ENCODE measurements around the genes FCN2, PPP1R26 and OBP2A.

DNA sequence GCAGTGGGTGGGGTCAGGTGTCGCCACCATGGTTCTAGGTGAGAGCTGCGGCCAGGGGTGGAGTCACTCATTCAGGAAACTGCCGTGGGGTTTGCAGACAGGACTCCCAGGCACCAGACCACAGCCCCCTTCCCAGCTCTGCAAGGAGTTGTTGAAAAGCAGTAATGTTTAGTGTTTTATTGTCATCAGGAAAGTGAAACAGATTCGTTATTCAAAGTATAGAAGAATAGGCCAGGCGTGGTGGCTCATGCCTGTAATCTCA is 45.8 kb downstream of the WDR5 start:
- PRO-cap = no peak

DNA sequence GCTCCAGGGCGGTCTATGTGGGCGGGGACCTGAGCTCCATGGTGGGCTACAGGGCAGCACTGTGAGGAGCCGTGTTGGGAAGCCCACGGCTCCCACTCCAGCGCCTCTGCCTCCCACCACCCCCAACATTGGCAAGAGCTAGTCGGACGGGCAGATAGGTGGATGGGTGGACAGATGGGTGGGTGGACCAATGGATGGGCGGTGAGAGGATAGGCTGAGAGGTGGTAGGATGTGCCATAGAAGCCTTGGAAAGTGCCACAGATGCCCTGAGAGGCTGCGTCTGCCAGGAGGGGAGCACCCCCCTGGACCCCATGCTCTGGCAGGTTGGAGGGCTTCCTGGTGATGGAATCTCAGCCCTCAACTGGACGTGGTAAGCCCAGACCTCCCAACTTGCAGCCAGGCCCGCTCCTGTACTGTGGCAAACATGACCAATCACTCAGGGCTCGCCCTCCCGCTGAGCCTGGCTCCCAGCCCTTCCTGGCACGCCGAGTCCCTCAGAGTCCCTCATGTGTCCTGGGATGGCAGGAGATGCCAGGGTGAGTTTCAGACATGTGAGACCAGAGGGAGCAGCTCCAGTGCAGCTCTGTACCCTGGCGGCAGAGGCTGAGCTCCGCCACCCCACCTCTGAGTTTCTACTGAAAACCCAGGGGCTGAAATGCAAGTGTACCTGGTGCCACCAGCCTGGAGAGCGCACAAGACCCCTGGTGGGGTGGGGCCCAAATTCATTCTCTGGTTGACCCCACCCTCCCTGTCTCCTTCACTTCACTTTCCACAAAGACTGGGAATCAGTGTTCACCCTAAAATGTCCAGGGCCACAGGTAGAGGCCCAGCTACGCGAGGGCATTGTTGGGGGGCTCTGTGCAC is 42.1 kb upstream of the RXRA start:
- PRO-cap = no peak

DNA sequence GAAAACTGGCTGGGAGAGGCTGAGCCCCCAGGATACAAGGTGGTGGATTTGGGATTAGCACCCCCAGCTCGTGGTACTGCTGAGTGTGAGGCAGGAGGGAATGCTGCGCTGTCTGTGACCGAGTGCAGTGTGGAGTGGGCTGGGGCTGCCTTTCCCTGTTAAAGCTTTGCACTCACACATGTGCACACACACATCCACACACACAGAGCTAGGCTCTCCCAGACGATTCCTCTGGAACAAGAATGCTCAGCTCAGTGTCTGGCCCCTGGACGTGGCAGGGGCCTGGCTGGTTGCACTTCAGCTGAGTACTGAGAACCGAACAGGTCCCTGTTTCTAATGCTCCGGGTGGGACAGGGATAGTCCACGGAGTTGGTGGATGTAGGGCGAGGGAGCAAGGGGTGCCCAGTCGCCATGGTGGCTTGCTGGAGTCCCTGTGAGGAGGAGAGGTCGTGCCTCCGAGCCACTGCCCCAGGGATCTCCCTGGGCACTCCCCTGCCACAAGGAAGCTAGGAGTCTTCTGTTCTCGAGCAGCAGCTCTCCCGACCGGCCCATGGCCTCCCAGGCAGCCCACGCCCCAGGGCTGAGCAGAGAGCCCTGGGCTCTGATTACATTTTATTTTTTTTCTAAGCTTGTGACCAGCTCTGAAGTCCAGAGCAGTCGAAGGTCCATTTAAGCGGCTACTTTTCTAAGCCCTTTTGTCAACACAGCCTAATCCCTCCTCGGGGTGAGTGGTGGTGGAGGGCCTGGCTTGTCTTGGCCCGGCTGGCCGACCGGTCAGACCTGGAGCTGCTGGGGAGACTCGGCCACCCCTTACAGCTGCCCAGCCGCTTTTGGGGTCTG is 1.9 kb downstream of the RXRA start:
- PRO-cap = bidirectional peak, plus-strand start at position 644 of the sequence, minus-strand start at position 490 of the sequence

GRCh38 chr9:134405403-134405888 is 79.2 kb downstream of the RXRA start:
- PRO-cap = no peak

DNA sequence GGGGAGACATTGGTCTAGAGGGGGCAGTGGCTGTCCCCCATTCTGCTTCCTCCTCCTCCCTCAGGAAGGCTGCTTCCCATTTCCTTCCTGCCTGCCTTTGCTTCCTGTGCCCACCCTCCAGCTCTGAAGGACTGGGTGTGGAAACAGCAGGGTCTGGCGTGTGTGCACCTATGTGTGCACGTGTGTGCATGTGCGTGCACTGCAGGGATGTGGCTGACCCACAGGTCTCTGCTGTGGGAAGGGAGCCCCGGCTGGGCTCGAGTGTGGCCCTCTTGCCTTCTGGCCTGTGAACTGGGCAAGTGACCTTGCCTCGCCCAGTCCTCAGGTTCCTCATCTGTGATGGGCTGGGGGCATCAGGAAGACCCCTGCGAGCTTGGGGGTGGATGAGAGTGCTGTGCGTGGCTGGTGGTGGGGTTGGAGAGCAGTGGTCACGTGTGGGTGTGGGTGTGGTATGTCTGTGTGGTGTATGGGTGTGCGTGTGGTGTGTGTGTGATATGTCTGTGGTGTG is 86.6 kb downstream of the RXRA start:
- PRO-cap = no peak

GRCh38 chr9:134440082-134441069 is 114.1 kb downstream of the RXRA start:
- PRO-cap = no peak

DNA sequence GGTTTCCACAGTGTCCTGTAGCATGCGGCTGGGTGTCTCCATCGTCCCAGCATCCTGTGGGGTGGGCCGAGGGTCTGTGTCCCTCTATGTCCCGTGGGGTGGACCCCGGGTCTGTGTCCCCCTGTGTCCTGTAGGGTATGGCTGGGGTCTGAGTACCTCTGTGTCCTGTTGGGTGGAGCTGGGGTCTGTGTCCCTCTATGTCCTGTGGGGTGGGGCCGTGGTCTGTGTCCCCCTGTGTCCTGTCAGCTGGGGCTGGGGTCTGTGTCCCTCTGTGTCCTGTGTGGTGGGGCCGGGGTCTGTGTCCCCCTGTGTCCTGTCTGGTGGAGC is 130.7 kb downstream of the RXRA start:
- PRO-cap = no peak

GRCh38 chr9:134545594-134546268 is 95.9 kb upstream of the COL5A1 start:
- PRO-cap = no peak

- PRO-cap = no peak
These were observed 39.5 kb downstream of the COL5A1 start for GRCh38 chr9:134681143-134681551.

DNA sequence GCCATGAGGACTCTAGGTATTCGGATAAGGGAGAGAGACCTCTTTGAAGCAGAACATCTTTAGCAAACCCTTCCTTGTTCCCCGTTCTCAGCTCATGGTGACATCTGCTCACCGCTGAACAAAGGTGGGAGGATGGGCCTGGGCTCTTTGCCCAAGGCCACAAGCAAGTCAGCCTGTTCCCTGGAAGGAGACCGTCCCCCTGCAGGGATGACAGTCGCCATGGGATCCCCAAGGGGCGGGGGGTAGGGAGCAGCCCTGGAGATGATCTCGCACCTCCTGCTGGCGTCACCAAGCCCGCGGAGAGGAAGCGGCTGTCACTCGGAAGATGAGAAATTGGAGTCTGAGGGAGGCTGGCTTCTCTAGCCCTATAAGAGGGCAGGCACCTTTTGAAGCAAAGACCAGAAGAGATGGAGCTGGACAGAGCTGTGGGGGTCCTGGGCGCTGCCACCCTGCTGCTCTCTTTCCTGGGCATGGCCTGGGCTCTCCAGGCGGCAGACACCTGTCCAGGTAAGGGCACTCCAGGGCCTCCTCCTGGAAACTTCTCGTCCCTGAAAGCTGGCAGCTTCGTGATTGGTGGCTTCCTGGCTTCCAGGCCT is at the start of gene FCN2:
Gene FCN2 (plus strand): TSS at position 396 of the 596 bp plus-strand sequence.
- PRO-cap = no peak

DNA sequence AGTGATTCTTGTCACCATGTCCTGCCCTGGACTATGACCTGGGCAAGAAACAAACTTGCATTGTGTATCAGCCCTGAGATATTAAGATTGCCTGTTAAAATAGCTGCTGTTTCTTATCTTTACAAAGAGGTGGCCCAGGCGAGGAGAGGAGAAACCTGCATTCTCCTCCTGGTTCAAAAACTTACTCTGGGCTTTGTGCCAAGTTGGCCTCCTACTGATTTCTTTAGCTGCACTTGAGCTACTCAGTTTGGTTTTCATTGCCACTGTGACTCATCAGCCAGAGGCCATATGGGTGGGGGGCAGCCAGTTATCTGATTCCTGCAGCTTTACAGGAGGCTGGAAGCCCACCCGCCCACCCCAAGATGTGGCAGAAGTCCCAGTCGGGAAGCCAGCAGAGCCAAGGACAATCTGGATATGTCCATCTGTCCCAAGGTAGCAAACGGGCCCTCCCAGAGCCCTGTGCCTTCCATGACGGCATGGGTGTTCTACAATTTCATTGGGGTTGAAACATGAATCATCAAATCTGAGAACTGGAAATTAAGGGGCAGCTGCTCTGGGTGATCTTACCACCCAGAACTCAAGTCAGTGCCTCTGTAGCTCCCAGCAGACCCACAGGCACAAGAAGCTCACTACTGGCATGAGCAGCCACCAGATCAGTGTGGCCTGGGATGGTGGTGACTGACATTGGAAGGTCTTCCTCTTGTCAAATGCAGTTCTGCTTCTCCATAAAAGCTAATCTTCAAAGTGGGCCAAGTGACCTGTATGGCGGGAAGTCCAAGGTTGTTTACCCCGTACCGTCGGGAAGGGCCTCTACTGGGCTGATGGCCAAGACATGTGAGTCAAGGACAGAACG is 15.5 kb downstream of the FCN2 start:
- PRO-cap = no peak

DNA sequence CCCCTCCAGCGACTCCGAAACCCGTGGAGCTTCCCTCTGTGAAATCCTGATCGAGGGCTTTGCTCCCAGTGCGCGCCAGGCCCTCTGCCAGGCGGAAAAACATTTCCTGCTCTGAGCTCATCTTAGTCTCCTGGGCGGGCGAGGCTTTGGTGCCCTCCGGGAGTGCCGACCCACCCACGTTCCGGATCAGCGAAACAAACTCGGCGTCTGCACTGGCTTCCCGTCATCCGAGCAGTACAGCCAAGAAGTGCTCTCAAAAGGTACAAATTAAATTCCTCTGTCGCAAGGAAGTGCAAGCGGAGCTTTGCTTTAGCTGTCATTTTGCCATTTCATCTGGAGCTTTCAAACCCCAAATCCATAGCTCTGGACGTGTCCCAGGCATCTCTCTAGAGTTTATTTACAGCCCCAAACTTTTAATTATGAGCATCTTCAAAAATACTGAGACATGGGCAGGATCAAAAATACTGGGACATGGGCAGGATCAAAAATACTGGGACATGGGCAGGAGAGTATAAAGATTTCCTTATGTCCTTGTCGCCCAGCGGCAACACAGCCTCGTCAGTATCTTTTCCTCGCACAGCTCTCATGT is 75.3 kb upstream of the FCN1 start:
- PRO-cap = no peak

DNA sequence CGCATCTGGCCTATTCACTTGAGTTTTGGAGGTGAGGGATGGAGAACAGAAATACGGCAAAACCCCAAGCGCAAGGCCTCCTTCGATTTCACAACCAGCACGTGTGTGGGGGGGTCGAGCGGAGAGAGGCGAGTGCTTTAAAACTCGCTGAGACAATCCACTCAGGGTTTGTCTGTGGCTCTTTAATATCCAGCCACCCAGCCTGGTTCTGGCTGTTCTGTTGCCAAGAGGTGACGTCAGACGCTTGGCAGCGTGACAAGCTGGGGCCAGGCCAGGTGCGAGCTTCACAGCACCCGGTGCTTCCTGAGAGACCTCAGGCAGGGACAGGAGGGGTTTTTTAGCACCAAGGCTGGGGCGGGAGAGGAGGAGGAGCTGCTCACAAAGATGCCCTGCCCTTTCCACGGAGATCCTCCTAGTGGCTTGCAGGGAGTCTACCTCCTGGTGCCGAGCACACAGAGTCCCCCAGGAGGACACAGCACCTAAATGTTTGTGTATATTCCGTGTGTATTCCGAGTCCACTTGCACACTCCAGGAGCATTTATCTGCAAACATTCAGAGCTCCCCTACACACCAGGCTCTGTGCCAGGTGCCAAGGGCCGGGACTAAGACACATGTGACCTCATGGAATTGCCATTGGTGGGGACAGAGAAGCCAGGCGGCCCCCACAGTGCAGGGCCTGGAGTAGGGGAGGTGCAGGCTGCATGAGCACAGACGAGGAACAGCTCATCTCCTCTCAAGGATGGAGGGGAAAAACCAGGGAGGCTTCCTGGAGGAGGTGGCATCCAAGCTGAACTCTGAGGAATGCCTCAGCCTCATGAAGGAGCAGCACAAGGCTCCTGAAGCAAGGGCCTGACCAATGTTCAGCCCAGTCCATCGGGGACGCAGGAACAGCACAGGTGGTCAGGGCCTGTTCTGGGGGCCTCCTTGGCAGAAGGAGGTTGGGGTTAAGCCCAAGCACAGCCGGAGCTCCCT is 194.7 kb downstream of the OLFM1 start:
- PRO-cap = no peak

DNA sequence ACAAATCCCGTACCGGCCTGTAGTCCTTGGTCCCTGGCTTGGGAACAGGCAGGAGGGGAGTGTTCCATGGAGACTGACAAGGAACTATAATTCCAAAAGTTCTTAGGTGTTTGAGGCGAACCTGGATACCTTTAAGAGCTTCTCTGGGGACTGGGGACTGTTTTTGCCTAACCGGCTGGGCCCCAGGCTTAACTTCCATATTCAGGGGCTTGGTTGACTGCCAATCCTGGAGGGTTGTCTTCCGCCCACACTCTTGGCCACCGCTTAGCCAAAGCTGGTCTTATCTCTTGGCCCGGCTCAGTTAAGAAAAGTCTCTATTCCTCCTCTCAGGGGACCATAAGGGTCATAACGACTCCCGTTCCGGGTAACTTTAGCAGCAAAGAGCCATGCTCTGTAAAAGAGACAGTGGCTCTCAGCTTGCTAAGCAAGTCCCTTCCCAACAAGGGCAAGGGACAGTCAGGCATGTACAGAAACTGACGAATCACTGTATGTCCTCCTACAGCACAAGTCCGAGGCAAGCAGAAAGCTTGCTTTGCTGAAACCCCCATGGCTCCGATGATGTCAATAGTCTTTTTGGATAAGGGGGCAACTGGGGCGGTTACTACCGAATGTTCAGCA is 38.2 kb upstream of the PPP1R26 start:
- PRO-cap = no peak

GRCh38 chr9:135471674-135472510 is 7.7 kb upstream of the PPP1R26 start:
- PRO-cap = no peak

DNA sequence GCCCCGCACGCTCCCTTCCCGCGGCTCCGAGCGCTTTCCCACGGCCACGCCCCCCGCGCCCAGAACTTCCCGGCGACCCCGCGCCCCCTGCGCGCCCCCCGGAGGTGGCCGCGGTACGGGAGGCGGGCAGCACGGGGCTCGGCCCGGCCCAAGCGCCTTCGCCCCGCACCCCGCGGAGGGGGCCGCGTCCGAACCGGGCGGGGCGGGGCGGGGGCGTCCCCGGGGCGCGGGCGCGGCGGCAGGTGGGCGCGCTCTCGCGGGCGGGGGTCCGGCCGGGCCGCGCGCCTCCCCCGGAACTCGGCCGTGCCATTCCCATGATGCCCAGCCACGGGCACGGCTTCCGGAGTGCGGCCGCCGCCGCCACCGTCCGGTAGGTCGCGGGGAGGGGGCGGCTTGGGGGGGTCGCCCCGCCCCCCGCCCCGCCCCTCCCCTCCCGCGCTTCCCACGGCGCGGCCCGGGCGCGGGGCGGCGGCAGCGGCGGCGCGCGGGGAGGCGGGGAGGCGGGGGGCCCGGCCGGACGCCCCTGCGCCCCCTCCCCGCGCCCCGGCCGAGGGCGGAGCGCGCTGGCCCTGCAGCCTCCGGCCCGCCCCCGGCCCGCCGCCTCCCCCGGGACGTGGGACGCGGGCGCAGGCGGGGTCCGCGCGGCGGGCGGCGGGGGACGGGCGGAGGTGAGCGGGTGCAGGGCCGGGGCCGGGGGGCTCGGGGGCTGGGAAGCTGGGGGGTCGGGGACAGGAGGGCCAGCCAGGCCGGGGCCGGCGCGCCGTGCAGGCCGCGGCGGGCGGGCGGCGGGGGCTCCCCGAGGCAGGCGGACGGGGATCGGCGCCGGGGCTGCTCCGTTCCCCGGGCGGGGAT is at the start of gene PPP1R26:
Gene PPP1R26 (plus strand): TSS at position 428 of the 852 bp plus-strand sequence.
- PRO-cap = bidirectional peak, plus-strand start at position 629 of the sequence, minus-strand start at position 299 of the sequence

GRCh38 chr9:135484536-135485631 is 5.3 kb downstream of the PPP1R26 start:
- PRO-cap = no peak

GRCh38 chr9:135491021-135491453 is 8.6 kb downstream of the PIERCE1 start:
- PRO-cap = no peak

- PRO-cap = no peak
These were observed 358 bp upstream of the MRPS2 start for GRCh38 chr9:135500222-135500426.

DNA sequence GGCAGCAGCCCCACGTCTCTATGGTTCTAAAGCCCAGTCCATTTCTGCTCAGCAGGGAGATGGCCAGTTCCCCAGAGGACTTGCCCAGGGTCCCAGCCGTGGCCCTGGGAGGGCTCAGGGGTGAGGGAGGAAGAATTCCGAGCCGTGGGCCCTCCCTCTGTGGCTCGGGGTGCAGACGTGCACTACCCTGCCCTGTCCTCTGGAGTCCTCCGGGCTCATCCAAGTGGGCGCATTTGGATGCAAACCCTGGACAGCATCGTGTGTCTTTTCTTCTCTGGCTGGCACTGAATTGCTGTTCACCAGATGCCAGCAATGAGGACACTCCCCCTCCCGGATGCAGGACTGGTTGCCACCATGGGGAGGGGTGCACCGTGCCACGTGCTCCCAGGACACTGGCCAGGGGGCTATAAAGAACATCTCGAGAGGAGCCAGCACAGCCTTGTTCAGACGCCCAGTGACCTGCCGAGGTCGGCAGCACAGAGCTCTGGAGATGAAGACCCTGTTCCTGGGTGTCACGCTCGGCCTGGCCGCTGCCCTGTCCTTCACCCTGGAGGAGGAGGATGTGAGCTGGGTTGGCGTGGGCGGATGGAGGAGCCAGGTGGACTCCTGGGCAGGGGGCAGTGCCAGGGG is at the start of gene OBP2A:
Gene OBP2A (plus strand): TSS at position 436 of the 630 bp plus-strand sequence.
- PRO-cap = no peak

All from Metastatic Lung Carcinoma in the Adrenal Gland (tissue), 1 donor.